Body of pancreas (tissue), 2 donors: Measurements from ENCODE around the gene FBXO11.

DNA sequence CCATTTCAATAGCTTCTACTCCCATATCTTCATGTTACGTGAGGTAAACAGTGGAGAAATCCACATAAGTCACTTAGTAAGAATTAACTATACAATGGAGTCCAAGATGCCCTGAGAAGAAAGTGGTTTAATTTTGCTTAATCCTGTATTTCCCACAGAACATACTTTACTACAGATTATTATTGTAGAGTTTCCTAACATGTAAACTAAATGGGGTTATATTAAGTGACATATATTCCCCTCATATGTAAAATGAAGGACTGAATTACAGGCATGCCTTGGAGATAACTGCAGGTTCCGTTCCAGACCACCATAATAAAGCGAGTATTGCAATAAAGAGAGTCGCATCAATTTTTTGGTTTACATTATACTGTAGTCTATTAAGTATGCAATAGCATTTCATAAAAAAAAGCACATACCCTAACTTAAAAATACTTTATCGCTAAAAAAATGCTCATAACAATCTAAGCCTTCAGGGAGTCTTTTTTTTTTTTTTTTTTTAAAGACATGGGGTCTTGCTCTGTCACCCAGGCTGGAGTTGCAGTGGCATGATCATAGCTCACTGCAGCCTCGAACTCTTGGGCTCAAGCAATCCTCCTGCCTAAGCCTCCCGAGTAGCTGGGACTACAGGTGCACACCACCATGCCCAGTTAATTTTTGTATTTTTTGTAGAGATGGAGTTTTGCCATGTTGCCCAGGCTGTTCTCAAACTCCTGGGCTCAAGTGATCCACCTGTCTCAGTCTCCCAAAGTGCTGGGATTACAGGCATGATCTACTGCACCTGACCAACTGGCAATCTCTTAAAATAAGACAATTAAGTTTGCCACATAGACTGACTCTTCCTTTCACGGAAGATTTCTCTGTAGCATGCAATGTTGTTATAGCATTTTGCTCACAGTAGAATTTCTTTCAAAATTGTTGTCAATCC, 31.2 kb downstream of the MSH6 start:
- PRO-cap: no peak
- RAMPAGE, long total RNA, 2 experiments: no peak in any of the 2 experiments

DNA sequence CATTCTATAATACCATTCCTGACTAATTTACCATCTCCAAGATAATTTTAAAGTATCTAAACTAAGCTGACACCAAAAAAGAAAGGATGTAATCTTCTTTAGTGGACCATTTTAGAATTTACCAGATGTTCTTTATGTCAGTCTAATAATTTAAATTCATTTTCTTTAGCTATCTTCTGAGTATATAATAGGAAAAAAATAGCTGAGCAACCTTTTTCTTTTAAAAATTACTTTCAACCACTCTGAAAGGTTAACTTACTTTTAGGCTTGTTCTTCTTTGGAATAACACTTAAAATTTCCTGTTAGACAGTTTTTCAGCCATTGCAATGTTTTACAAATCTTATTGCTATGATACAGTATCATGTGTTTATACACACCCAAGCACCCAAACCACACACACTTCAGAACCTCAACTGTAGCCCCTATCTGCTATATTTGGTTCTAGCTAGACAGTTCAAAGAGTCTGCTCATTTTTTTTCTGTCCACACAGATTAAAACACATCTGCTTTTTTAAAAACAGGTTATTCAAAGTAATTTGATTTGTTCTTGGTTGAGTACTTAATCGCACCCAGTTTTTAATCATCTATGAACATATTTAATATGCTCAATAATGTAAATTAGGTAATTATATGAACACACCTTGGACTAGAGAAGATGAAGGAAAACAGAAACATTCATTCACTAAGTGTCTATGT, 17.8 kb downstream of the FBXO11 start:
- PRO-cap: no peak
- RAMPAGE, long total RNA, 2 experiments: no peak in any of the 2 experiments

DNA sequence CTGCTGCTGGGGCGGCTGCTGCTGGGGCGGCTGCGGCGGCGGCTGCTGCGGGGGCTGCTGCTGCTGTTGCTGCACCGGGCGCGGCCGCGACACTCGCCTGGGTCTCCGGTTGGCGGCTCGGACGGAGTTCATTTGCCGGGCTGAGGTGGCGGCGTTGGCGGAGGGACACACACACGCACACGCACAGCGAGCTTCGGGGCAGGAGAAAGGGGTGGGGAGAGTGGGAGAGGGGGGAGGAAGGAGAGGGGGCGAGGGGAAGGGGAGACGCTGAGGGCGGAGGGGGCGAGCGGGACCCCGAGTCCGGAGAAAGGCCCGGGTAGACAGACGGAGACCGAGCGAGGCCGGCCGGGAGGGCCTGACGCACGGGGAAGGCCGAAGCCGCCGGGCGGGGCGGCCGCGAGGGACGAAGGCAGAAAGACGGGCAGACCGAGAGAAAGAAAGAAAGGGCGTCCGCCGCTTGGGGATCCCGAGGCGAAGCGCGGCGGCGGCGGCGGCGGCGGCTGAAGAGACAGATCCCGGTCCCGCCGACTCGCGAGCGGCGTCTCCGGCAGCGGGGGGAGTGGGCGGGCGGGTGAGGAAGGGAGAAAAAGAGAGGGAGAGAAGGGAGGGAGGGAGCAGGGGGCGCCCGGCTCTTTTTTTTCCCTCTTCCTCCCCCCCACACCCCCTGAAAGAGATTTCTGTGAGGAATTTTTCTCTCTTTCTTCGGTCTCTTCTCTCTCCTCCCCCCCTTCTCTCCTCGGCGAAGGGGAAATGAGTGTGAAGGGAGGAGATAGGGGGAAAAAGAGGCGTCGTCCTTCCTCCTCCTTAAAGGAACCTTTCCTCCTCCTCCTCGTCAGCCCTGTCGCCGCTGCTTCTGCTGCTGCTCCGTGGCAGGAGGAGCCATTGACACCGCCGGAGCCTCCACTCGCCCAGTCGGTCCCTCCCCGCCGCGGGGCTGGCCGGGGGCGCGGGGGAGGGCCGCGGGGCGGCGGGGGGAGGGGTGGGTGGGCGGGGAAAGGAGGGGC, at the start of gene FBXO11:
Gene FBXO11 (minus strand): TSS at position 910 of the 1,004 bp plus-strand sequence.
- PRO-cap: bidirectional peak, plus-strand start at position 323 of the sequence, minus-strand start at position 134 of the sequence; bidirectional peak, plus-strand start outside the sequence, minus-strand start at position 855 of the sequence
- RAMPAGE, long total RNA, 2 experiments: start-site peak on the minus strand in 1 of 2 experiments, centred at position 887 of the sequence, 65 reads per replicate

DNA sequence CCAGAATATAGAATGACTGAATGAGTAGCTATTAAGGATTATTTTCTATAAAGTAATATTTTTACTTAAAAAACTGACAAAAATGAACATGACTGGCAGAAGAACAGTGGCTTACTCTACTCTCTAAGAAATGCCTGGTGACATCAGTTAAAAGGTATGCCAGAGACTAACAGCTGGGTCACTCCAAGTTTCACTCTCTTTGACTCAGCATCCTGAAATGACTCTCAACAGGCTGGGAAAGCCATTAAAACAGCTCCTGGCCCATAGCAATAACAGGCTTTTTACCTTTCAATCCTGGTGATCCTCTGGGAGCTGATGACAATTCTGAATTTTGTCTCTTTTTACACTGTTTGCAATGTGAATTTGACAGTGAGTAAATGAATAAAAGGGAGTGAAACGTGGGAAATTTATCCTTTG, 65.9 kb upstream of the FOXN2 start:
- PRO-cap: no peak
- RAMPAGE, long total RNA, 2 experiments: no peak in any of the 2 experiments

DNA sequence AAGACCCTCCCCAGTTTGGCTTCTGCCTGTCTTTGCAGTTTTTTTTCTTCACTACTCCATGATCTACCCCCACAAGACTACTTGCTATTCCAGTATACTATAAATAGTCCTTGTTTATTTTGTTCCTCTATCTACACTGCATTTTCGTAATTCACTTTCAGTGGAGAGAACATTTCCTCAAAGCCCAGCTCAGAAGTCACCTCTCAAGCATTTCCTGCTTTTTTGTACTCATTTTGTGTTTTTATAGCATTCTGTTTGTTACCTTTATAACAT, 38.6 kb downstream of the FOXN2 start:
- PRO-cap: no peak
- RAMPAGE, long total RNA, 2 experiments: no peak in any of the 2 experiments

DNA sequence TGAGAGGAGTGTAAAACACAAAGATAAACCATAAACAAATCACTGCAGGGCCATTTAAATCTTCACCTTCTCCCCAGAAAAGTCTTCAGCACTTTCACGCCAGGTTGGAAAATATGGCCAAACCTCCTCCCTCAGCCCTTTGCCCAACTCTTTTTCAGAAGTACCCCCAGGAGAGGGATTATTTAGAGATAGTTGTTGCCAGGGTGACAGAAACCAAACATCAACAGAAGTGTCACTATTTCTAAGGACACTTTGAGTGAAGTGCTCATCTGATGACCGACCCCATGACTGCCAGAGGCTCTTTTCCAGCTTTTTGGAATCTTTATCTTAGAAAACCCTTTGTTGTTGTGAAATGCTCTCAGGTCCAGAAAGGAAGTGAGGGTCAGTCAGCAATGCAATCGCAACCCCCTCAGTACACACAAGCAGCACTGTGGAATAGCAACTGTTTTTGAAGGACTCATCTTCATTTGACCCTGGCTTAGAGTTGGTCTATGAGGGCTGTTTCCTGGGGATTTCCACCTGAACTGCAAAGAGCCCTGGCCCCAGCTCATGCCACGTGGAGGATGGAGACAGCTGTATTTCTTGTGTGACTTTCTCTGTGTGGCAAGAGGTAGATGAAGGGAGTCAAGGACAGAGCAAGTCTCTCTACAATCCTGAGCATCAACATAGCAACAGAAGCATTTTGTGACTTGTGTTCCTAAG, 24.6 kb upstream of the PPP1R21 start:
- PRO-cap: no peak
- RAMPAGE, long total RNA, 2 experiments: no peak in any of the 2 experiments

GRCh38 chr2:48441452-48442162, 1.0 kb downstream of the PPP1R21 start:
- PRO-cap: no peak
- RAMPAGE, long total RNA, 2 experiments: no peak in any of the 2 experiments

GRCh38 chr2:48528948-48529644, 858 bp upstream of the STON1 start:
- PRO-cap: no peak
- RAMPAGE, long total RNA, 2 experiments: no peak in any of the 2 experiments

DNA sequence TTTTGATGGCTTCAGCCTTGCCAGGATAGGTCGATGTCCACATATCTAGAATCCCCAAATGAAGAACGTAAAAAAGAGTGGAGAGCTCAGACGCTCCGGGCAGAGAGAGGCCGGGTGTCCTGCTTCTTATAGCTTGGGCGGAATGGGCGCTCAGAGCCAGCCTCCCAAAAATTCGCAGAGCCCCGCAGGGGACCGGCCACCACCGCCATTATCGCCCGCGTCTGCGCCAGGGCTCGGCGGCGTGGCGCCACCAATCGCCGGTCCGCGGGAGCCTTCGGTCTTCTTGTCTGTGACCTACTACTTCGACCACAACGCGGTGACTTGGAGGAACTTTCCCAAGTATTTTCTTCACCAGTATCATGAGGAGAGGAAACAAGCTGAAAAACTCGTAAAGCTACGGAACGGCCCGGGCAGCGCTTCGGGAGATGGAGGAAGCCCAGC, 1138.1 kb upstream of the CHAC2 start:
- PRO-cap: no peak
- RAMPAGE, long total RNA, 2 experiments: no peak in any of the 2 experiments

DNA sequence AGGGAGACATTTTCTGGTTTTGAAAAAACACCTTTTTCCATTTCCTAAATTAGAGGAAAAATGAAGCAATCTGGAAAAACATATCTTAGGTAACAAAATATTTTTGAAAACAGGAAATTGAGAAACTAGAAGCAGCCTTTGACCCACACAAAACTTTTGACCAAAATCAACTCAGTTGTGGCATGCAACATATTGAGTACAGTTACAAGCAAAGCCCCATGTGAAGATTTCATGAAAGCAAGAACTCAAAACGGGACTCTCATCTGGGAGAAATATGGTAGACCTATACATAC, 28.5 kb upstream of the CHAC2 start:
- PRO-cap: no peak
- RAMPAGE, long total RNA, 2 experiments: no peak in any of the 2 experiments

- PRO-cap: no peak
- RAMPAGE, long total RNA, 2 experiments: no peak in any of the 2 experiments
Measured at GRCh38 chr2:53785313-53785648, 1.5 kb downstream of the ASB3 start.

DNA sequence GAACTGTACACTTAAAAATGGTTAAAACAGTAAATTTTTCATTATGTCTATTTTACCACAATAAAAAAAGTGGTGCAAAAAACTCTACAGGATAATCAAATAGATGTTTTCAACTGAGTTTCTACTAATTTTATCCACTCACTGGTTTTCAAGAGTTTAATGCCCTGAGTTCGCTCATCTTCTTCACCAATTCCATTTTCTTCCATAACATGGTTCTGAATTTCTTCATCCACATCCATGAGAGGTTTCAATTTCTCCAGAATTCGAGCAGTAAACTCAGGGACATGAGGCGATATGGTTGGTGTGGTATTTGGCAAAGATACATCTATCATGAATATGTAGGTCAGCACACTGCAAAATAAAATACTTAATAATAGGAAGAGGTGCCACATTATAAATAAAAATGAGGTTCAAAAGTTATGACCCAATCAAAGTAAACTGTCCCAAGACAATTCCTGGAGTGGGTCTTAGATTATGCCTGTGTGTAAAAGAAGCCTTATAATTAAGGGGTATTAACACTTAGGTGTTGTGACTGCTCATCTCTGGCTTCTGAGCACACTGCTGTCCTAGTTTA, 27.4 kb upstream of the GPR75 start:
- PRO-cap: no peak
- RAMPAGE, long total RNA, 2 experiments: no peak in any of the 2 experiments

DNA sequence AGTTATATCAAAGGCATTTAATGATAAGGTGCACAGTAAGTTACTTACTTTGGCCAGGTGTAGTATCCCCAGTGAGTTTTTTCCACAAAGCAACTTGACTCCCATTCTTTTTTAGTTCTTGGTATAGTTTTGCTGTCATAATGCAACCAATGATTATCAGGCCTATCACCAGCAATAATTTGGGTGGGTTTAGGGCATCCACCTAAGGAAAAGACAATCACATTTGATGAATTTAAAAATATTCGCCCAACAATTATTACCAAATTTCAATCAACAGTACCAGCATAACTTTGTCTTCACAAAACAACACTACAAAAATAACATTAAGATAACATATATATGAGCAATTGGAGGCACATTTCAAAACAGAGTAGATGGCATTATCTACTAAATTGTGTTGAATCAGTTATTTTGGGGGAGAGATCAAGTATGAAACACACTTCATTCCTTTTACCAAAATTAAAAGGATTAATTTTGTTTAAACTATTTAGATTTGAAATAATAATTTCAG, 35.8 kb upstream of the GPR75 start:
- PRO-cap: no peak
- RAMPAGE, long total RNA, 2 experiments: no peak in any of the 2 experiments

DNA sequence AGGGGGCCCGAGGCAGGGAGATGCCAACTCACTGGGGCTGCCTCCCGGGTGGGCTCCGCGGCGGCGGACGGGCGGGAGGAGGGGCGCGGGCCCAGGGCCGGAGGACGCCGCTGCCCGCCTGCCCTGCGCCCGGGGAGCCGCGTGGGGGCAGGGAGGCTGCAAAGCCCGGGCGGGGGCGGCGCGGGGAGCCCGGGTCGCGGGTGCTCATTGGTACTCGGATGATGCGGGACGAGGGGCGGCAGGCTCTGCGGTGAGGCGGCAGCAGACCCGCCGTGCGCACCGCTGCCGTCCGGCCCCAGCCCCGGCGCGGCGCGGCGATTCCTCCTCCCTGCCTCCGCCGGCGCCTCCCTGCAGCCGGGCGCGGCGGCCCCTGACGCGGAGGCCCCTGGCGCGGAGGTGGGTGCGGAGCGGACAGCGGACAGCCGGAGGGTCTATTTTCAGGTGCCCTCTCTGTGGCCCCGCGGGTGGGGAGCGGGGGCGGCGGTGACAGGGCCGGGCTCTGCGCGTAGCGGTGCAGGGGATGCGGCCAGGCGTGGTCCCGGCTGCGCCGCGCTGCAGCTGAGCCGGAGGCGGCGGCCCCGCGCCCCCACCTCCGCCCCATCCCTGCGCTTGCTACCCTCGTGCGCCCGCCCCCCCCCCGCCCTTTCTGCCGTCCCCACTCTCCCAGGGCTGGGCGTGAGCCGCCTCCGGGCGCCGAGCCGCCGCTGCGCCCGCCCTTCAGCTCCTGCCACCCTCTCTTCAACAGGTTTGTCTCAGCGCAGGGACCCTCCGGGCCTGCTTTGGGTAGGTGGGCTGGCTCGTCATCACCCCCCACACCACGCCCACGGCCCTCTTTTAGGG, 618 bp downstream of the SPTBN1 start:
- PRO-cap: bidirectional peak, plus-strand start at position 683 of the sequence, minus-strand start at position 554 of the sequence
- RAMPAGE, long total RNA, 2 experiments: start-site peak on the plus strand in 1 of 2 experiments, centred at position 695 of the sequence, 31 reads per replicate

DNA sequence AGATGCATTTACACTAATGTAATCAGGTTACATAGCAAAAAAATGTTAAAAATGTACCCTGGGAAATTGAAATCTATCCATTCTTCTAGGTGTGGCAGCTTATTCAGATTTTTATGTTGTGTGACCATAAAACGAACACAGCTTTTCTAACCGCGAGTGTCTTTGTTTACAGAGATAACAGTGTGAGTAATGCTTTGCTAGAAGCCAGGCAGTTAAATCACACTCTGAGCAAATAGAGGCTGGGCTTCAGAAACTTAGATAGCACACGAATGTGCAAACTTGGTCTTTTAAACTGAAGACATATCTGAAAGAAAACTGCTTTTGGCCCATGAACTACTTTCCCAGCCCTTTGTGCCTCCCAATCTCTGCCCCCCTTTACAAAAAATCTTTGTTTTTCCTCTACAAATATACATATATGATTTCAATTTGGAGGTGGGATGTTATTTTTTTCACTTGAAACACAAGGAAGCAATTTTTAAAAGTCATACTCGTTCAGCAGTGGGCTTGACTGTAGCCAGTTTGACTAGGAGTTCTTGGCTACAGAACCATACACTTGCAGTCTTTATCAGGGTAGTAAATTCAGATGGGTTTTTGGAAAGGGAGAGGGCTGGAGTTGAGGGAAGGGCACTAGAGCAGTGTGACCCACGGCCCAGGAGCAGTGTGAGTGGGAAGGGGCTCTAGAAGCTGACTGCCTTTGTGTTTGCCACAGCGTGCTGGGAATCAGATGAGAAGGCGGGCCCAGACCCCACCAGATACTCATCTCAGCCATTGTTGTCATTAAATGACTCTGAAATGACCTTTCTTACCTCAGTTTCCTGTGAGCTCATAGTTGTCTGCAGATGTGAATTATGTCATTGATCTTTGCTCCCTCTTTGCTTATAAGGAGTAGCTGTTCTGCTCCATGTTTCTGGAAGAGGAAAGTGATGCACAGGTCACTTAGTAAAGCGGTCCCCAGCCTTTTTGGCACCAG, 116.4 kb downstream of the SPTBN1 start:
- PRO-cap: no peak
- RAMPAGE, long total RNA, 2 experiments: no peak in any of the 2 experiments

DNA sequence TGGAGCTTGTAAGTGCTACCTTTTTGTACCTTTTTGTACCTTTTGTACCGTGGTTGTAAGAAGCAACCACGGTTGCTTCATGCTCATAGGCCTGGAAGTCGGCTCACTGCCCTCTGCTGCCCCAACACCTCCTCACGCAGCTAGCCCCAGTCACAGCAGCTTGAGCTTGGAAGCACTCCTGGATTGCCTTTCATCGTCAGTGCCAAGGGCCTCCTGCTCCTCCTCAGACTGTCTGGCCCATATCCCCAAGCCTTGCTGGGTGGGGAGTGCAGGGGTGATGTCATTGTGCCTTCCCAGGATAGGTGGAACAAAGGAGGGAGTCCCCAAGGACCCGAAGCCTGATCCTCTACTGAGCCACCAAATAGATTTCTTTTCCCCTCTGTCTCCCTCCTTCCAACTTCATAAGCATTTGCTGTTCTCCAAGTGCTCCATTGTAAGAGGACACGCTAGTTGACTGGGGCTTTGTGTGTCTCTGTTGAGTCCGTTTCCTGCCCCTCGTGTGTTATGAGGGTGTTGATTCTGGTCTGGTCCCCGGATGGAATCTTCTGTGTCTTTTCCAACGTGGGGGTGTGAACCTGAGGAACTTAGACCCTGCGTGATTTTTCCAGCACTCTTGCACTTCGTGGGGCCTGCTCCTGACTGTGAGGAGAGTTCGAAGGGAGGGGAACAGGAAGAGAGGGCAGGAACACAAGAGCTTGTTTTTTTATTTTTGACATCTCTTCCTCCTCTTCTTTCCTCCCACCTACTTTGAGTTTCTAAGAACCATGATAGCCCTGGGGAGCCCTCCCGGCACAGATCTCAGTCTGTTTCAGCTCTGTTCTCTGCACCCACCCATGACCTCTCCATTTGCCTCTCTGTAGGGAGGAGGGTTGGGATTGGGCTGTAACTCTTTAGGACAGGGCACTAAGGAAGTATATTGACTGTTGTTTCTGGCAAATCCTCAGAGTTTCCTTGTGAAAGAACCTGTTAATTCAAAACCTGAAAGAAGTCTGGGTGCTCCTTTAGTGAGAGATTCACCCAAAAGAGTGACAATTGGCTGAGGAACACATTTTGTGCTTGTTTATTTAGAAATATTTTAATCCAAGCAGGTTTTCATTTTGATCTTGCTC, 127.1 kb upstream of the EML6 start:
- PRO-cap: no peak
- RAMPAGE, long total RNA, 2 experiments: no peak in any of the 2 experiments

GRCh38 chr2:54623204-54623925, 100.1 kb upstream of the EML6 start:
- PRO-cap: no peak
- RAMPAGE, long total RNA, 2 experiments: no peak in any of the 2 experiments

DNA sequence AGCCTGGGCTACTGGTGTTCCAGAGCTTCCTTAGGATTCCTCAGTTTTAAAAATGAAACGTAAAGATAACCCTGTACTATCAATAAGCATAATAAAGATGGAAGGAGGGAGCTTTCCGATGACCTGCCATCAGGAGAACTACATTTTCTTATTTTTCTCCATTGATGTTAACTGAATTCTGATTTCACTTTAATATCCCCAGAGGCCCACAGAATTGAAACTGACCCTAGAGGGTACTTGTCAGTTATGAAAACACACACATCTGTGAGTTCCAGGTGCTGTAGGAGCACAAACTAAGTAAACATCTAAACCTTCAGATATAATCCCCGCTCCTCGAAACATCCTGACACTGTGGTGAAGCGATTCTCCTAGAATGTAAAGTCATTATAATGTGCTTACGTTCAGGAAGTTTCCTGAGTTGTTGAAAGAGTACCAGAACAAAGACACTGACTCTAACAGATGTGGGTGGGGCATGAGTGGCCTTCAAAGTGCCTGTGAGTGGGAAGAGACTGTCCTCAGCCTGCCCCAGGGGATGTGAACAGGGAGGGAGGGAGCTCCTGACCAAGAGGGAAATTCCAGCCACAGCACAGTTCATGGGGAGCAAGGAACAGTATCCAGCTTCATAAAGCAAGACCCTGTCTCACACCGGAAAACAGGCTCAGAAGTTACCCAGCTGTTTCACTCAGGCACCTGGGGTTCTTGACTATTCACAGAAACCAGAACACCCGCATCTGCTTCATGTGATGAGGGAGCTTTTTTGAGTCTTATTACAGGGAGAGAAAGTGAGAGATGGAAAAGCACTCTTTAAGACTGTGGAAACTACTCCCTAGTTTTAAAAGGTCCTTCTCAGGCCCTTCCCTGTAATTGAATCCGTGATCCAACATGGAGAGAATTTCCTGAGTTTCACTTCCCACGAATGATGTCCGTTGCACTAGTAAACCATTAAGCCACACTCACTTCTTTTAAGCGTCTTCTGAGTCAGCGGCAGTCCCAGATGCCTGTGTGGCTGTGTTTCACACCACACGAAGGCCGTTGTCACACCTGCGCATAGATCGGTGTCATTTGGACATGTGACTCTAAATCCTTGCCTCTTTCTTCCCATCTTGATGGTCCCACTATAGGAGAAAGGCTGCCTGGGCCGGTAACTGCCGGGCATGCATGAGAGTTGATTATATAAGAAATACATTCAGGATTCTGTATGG, 88.7 kb upstream of the EML6 start:
- PRO-cap: no peak
- RAMPAGE, long total RNA, 2 experiments: no peak in any of the 2 experiments

DNA sequence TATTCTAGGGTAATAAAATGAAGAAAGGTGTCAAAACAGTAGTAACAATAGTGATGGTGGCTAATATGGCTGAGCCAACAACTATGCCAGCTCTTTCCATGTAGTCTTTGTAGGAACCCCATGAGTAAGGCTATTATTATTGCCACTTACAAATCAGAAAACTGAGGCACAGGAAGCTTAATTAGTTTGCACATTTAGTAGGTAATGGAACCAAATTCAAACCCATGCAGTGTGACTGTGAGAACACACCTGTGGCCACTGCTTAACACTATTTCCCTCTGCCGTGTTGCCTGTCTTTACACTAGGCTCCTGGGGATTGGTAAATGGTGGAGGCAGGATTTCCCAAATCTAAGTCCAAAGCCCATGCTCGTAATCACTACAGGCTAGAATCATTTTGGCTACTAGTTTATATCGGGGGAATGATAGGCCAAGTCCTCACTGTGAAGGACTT, 149.2 kb downstream of the RTN4 start:
- PRO-cap: no peak
- RAMPAGE, long total RNA, 2 experiments: no peak in any of the 2 experiments

GRCh38 chr2:54908456-54909137, 141.7 kb downstream of the RTN4 start:
- PRO-cap: no peak
- RAMPAGE, long total RNA, 2 experiments: no peak in any of the 2 experiments